Right common carotid artery plus branches (tissue), 1 donor: ENCODE measurements around the gene PLCG2.

DNA sequence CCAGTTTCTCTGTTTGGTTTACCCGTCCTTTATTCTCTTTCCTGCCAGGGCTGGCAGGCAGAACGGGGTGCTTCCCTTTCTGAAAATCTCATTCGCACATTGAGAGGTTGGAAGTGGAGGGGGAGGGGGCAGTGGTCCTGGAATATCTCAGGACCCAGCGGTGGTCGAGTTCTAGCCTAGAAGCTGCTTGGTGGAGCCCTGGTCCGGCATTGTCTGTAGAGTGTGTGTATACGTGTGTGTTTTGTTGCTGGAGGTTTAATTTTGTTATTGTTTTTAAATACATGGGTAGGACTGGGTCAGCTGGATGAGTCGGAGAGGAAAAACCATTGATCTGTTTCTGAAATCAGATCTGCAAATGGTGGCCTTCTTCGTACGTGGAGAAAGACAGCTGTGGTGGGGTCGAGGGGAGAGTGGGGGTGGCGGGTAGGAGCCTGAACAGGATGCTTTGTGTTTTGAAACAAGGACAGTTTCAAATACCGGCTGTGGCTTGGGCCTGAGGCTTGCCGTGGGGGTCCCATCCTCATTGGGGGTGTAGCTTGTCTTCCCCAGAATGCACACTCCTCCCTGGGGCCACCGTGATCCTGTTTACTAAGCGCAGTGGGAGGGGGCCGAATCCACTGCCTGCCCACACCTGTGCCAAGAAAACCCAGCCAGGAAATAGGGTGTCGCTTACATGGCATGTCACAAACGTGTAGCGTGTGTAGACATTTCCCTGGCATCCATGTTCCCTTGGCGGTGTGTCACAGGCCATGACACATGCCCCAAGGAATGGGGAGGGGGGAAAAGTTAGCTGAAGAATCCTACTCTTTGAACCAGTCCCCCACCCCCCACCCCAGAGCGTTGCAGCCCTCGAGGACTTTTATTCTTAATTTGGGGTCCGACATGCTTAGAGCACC, 1.7 kb downstream of the CMIP start:
- PRO-cap: no peak

- PRO-cap: no peak
These were observed 18.6 kb downstream of the CMIP start for GRCh38 chr16:81463196-81463715.

- PRO-cap: no peak
These were observed 60.4 kb downstream of the CMIP start for GRCh38 chr16:81504979-81505384.

DNA sequence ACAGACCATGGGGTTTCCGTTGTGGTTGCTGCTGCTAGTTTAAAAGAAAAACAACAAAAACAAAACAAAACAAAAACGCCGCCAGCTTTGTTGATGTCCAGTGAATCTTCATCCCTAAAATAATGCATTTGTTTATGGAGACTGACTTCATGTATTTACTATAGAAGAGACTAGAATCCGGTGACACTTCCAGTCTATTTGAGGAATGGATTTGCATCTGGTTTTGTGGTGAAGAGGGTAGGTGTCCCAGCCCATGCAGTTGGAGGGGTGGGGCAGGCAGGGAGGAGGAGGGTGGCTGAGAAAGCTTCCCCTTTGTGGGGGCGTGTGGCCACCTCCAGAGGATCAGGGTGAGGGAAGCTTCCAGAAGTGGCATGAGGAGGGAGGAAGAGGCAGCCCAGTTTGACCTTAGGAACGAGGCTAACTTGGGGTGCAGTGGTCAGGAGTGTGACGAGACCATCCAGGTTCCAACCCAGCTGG, 69.4 kb downstream of the CMIP start:
- PRO-cap: no peak

DNA sequence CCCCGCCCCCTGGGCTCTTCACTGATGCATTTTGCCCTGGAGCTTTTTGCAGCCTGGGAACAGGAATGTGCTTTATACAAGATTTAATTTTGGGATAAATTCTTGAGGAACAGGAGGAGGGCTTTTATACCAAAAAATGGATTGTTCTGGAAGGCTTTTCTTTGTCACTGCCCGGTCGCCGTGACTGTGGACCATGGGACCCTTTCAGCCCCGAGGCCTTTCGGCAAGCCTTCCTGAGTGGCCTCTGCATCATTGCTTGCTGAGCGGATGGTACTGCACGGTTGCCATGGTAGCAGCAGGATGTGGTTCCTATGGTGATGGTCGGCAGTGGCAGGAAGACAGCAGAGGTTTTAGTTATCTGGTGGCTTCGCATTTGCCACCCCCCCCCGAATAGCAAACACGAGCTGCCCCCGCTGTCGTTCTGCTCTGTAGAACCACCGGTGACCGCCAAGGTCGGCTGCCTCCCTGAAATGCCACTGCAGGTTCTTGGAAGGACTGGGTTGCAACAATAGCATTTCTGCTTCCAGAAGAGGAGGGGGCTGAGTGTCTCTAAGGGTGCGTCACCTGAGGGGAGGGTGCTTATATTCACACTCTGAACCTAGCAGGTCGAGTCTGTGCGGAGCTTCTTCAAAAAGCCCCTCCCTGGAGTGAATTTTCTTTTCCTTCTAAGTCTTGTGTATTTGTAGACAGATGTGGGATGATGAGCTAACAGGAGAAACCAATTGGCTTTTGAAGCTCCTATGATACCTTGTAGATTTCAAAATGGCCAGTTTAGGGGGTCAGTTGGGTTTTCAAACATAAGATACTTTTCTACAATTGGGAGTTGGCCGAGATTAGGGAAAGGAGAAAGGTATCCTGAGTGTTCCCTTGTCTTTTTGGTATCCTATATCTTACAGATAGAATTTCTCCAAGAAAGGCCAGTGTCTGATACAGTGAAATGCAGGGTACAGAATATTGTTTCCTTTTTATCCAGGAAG, 76.7 kb downstream of the CMIP start:
- PRO-cap: no peak

DNA sequence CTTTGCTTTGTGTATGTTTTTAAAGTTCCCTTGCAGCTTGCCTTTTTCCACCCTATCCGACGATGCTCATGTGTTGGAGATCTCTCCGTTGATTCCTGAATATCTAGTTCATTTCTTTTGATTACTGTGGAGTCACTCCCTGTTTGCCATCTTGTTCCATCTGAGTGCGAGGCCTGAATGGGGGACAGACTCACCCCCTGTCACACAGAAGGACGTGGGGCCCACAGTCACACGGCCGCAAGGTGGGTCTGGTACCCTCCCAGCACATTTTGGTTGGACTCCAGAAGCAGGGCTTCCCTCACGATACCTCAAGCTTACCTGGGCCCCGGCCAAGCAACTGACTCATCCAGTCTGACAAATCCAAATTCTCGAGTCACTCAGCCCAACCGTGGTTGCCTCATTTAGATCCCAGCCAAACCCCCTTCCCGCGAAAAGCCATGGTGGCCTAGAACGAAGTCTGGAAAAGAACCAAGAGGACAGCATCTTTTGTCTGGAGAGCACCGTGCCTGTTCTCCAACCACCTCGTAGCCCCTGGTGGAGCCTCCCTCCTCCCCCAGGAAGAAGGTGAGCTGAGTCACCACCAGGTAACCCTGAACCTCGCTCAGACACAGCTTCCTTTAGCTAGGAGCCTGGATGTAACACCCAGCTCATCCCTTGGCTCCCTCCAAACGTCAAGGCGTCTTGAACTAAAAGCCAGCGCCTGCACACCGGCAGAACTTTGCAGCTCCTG, 78.8 kb downstream of the CMIP start:
- PRO-cap: no peak

DNA sequence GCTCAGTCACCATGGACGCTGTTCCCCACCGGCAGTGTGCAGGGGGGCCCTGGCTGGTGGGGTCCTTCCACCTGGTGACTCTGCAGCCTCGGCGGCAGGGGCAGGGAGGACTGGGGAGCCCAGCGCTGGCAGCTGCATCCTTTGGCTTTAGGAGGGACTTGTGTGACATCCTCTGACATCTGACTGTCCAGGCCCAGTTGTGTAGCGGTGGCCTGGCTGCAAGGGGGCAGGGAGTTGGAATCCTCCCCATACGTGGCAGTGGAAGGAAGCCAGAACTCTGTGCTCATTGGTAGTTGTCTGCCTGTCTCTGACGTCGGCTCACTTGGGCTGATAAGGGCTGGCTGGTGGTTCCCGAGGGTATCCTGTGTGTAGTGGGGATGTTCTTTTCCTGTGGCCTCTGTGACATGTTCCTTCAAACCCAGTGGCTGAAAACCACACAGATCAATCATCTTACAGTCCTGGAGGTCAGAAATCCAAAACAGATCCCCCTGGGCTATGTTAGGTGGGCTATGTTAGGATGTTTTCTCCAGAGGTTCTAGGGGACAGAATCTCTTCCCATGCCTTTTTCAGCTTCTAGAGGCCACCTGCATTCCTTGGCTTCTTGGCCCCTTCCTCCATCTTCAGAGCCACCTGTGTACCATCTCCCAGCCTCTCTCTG, 107.5 kb downstream of the CMIP start:
- PRO-cap: no peak

GRCh38 chr16:81554920-81555517, 110.4 kb downstream of the CMIP start:
- PRO-cap: no peak

GRCh38 chr16:81618399-81619128, 160.5 kb upstream of the PLCG2 start:
- PRO-cap: no peak

DNA sequence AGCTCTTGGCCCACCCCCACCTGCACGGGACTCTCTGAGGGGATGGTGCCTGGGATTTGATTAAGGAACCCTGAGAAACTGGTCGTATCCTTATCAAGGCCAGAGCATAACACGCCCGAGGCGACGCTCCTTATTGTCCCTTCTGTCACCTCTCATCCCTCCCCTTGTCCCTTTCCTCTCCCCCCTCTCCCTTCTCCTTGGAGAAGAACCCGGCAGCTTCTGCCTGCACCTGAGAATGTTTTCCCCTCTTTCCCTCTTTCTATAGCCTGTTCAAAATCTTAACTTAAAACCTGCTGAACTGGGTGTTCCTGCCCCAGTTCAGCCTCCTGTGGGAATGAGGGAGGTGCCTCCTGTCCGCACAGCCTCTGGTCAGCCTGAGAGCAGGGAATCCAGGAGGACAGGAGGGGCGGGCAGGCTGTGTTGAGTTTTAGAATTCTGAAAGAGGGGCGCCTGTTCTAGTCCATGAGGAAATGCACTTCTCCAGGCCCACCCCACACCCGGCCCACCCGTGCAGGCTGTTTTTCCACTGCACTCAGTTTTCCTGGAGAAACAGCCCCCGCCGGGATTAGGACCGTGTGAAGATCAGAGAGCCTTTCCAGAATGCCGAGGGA, 140.6 kb upstream of the PLCG2 start:
- PRO-cap: no peak

GRCh38 chr16:81645064-81645910, 133.8 kb upstream of the PLCG2 start:
- PRO-cap: bidirectional peak, plus-strand start at chr16:81645661, minus-strand start at chr16:81645549

DNA sequence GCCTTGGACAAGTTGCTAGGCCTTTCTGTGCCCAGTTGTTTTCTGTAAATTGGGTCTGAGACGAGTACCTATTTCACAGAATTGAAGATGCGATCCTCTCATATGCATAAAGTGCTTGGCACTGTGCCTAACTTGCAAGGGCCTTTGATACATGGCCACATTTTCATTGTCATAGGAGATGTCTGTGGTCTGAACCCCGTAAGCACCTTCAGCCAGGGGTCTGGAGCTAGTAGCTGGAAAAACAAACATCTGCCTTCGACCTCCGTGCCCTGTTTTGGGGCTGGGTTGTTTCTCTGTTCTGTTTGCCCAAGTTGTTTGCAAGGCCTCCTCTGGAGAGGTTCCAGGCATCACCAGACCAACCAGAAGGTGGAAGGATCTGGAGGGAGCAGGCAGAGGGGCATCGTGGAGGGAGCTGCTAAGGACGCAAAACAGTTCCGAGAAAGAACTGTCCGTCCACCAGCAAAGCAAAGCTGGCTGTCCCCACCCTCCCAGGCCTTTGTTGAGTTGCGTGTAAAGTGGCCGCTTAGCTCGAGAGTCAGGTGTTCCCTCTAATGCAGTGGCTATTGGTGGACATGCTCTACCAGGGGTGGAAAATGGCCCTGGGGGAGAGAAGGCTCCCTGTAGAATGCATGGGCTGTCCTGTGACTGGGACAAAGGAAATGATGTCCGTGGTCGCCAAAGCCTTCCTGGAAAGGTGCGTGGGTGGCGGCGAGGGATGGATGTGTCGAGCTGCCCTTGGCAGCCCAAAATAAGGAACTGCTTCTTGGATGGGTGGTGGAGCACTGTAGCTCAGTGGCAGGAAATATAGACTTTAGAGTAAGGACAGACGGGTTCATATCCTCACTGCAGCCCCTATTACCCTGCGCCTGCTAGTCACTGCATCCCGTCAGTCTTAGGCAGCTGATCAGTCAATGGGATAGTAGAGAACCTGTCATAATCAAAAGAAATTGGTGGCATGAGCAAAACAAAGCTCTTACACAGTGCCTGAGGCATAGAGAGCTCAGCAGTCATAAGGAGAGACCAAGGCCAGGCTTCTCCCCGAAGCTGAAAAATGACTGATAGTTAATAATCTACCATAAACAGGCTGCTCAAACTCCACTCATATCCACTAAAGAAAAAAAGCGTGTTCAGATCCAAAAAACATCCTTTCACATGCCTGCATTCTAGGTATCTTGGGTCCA, 123.8 kb upstream of the PLCG2 start:
- PRO-cap: unidirectional peak, plus-strand start at position 398 of the sequence

- PRO-cap: no peak
These were observed 92.7 kb upstream of the PLCG2 start for GRCh38 chr16:81686414-81686675.

GRCh38 chr16:81753045-81753384, 26.1 kb upstream of the PLCG2 start:
- PRO-cap: no peak

- PRO-cap: bidirectional peak, plus-strand start at chr16:81779320, minus-strand start at chr16:81779154
These were observed at the start of gene PLCG2 for GRCh38 chr16:81778739-81779411. TSS of gene PLCG2 (plus strand) at chr16:81779291.

DNA sequence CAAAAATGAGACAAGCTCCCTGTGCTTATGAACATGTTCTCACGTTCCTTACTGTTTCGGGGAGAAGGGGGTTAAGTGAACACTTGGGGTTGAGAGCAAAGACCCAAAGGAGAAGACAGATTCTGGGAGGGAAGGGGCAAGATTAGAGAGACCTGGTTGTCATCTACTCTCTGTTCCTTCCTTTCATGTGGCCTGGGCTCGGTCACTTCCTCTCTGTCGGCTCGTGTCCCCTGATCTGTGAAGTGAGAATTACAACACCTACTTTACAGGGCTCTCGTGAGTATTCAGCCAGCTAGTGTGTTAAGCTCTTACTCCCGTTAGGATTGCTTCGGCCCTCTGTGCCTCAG, 38.7 kb downstream of the PLCG2 start:
- PRO-cap: no peak

DNA sequence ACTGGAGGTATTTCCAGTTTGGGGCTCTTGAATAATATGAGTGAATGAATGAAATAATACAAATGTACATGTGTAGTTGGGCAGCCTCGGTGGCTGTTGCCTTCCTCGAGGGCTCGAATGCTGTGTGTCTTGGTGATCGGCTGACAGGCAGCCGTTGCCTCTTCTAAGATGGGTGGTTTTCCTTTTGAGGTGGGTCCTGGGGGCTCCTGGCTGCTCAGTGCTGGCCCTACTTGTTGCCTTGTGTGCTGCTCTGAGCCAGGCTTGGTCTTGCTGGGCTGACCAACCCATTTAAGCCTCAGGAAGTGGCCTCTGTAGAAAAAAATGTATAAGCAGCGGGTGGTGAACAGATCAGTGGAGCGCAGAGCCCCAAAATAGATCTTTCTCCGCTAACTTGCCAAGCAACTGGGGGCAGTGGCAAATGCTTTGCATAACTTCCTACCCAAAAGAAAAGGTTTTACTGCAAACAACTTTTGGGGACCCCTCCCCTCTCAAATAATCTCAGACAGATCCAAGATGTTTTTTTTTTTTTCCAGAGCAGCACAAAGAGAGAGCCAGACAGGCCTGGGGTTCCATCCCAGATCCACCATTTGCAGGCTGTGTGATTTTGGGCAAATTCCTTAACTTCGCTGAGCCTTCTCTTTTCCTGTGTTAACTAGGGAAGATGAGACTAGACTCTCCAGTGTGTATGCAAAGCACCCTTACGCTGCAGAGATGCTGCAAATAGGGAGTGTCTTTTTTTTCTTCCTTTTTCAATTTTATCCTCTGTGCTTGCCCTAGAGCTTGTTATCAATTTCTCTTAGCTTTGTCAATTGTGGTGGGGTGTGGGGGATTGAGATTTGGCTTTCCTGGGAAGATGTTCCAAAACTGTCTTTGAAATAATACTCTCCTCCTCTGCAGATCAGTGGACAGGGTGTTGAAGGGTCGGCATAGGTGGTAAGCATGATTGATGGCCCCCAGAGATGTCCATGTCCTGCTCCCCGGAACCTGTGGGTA, 42.6 kb downstream of the PLCG2 start:
- PRO-cap: no peak

DNA sequence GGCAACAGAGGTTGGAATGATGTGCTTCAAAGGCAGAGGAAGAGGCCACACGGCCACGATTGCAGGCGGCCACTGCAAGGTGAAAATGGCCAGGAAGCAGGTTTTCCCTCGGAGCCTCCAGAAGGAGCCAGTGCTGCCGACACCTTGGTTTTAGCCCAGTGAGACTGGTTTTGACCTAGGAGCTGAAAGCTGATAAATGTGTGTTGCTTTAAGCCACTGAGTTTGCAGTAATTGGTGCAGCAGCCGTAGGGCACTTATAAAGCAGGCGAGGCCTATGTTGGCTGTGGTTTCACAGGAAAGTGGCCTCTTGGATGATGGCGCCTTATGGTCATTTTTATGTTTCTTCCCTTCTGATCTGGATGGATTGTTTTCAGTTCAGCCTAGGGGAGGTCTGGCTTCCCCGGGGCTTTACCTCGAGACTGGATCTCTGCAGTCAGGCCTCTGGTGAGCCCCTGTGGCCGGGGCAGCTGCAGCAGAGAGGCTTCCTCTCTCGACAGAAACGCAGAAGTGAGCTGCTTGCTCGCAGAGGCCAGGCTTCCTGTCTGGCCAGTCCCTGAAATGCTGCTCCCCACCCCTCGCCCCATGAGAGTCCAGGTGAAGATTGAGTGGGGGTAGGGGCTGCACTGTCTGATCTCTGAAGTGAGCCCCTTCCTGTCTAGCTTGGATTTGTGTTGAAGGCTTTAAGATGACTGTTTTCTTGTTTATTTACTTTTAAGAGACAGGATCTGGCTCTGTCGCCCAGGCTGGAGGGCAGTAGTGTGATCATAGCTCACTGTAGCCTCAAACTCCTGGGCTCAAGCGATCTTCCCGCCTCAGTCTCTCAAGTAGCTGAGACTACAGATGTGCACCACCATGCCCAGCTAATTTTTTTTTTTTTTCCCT, 44.0 kb downstream of the PLCG2 start:
- PRO-cap: no peak

GRCh38 chr16:81863496-81864521, 84.7 kb downstream of the PLCG2 start:
- PRO-cap: no peak

DNA sequence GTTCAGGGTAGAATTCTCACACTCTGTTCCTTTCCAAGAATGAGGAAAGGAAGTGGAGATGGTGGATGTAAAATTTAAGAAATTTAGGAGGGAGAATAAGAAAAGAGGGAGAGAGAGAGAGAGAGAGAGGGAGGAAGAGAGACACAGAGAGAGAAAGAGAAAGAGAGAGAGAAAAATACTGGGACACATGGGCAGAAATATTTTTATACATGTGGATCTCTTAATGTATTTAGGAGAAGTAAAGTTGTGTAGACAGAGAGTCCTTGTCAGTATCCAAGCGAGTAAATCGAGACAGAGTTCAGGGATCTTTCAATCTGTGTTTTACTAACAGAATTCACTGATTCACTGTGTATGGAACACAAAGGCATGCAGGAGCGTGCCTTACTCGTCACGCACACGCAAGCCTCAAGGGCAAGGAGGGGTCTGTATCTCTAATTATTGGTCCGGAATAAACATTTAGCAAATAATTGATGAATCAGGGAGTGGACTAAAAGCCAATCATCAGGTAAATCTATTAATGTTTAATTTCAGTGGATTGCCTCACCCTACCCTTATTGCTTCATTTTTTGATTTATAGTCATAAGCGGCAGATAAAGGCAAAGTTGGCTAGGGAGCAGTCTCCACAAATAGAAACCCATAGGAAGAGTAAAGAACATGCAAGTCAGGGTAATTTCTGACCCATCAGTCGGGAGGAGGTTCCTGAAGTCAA, 7.6 kb upstream of the HSD17B2 start:
- PRO-cap: no peak